Measurements from ENCODE around the gene ATPAF1.

GRCh38 chr1:45686819-45687891 is 822 bp upstream of the GPBP1L1 start:
- PRO-cap, result bidirectional peak, plus-strand start at chr1:45687291, minus-strand start at chr1:45687063

GRCh38 chr1:46180203-46180825 is 4.0 kb upstream of the P3R3URF start:
- PRO-cap, result no peak

DNA sequence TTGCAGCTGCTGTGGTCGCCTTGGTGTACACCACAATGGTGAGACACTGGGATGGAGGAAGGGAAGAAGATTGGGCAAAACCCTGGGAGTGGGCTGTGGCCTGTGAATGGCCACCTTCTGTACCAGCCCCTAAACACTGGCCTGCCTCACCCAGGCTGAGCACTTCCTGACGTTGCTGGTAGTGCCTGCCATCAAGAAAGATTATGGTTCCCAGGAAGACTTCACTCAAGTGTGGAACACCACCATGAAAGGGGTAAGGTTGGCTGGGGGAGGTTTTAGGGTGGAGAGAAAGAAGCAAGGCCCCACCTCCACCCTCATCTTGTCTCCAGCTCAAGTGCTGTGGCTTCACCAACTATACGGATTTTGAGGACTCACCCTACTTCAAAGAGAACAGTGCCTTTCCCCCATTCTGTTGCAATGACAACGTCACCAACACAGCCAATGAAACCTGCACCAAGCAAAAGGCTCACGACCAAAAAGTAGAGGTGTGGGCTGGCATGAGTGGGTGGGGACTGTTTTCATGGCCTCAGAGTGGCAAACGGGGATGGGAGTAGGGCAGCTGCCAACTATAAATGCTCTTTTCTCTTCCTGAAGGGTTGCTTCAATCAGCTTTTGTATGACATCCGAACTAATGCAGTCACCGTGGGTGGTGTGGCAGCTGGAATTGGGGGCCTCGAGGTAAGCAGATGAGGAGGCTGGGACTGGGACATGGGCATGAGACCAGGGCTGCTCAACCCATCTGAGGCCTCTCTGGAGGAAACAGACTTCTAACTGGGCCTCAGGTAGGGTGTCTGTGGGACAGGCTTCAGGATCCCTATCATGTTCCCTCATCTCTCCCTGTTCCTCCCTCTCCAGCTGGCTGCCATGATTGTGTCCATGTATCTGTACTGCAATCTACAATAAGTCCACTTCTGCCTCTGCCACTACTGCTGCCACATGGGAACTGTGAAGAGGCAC is 8.6 kb upstream of the P3R3URF start:
- PRO-cap, result no peak

- PRO-cap, result no peak
These were observed 6.0 kb downstream of the POMGNT1 start for GRCh38 chr1:46192012-46192759.

DNA sequence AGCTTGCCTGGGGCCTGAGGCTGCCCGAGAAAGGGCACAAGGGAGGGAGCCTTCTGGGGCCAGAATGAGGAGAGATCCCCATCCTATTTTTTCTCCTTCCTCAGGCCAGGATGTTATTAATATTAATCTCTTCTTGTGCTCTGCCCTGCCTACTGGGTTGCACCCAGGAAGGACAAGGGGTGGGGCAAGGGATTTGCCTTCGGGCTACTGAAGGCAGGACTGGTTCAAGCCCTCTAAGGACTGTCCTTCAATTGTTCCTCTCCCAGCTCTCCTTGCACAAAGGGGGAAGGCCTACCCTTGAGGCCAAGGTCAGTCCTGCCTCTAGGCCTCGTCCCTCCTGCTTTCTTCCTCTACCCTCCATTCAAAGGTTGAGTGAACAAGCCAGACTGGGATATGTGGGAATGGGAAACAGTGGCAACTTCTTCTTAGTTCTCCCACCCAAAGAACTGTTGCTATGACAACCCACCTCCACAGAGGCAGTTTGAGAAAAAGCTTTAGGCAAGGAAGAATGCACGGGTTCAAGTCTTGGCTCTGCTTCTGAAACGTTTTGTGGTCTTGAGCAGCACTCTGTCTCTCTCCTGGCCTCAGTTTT is 2.6 kb downstream of the LURAP1 start:
- PRO-cap, result unidirectional peak, minus-strand start at position 94 of the sequence

GRCh38 chr1:46246407-46247558 is 780 bp upstream of the RAD54L start:
- PRO-cap, result unidirectional peak, minus-strand start at chr1:46246948; bidirectional peak, plus-strand start at chr1:46247614, minus-strand start at chr1:46247393

- PRO-cap, result no peak
These were observed 27.4 kb downstream of the LRRC41 start for GRCh38 chr1:46275985-46276463.

GRCh38 chr1:46300352-46301203 is 2.8 kb downstream of the LRRC41 start:
- PRO-cap, result no peak

DNA sequence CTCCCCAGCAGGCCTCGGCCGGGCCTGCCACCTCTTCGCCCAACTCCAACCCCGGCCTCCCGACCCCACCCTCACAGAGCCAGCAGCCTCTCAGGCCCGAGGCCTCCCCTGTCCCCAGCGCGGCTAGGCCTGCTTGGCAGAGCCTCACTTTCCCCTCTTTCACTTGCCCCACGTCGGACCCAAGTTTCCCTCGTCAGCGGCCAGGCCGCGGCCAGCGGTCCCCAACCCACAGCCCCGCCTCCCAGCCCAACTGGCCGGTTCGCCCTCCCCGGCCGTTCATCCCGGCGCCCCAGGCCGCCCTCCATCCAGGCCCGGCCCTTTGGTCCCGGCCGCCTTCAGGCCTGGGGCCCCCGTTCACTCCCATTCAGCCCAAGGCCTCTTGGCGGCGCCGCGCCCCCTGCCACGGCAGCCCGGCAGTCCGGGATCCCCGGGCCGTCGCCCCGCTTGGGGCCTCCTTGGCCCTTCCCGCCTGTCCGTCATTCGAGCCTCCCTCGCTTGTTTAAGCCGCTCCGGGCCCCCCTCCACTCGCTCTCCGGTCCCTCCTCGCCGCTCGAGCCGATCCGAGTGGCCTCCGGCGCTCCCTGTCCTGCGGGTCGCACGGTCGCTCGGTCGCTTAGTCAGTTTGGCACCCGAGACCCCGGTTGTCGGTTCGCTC is 1.5 kb downstream of the LRRC41 start:
- PRO-cap, result no peak

GRCh38 chr1:46466200-46466883 is 23.3 kb upstream of the DMBX1 start:
- PRO-cap, result no peak

- PRO-cap, result unidirectional peak, minus-strand start at chr1:46668364; unidirectional peak, minus-strand start at chr1:46668524
These were observed at the start of gene ATPAF1 for GRCh38 chr1:46667723-46668848. TSS of gene ATPAF1 (minus strand) at chr1:46668364.

DNA sequence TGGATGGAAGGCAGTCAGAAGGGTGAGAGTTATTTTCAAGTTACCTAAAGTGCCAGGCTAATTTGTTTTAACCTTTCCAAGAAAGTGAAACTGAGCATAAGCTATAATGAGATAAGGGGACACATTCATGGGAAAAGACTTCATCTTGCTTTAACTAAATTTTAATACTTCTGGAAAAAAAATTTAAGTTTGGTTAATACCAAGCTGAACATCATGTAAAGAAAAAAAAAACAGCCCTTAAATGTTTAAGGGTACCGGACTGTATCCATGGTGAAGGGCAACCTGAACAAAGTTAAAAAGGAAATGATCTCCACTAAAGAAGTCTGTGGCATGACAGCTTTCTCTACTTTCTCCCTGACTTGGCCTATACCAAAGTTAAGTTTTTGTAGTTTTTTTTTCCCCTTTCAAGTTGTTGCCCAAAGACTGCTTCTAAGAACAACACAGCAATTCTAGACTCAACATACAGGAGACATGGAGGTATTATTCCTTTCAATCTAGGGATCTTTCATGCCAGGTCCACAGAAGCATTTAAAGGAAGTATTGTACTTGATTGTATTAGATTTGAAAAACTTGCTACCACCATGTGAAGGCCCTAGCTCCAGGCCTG is 5.1 kb downstream of the TEX38 start:
- PRO-cap, result no peak

- PRO-cap, result no peak
These were observed 19.5 kb upstream of the CYP4X1 start for GRCh38 chr1:47003950-47004445.

- PRO-cap, result no peak
These were observed 1.1 kb downstream of the CYP4A22 start for GRCh38 chr1:47138245-47138795.

DNA sequence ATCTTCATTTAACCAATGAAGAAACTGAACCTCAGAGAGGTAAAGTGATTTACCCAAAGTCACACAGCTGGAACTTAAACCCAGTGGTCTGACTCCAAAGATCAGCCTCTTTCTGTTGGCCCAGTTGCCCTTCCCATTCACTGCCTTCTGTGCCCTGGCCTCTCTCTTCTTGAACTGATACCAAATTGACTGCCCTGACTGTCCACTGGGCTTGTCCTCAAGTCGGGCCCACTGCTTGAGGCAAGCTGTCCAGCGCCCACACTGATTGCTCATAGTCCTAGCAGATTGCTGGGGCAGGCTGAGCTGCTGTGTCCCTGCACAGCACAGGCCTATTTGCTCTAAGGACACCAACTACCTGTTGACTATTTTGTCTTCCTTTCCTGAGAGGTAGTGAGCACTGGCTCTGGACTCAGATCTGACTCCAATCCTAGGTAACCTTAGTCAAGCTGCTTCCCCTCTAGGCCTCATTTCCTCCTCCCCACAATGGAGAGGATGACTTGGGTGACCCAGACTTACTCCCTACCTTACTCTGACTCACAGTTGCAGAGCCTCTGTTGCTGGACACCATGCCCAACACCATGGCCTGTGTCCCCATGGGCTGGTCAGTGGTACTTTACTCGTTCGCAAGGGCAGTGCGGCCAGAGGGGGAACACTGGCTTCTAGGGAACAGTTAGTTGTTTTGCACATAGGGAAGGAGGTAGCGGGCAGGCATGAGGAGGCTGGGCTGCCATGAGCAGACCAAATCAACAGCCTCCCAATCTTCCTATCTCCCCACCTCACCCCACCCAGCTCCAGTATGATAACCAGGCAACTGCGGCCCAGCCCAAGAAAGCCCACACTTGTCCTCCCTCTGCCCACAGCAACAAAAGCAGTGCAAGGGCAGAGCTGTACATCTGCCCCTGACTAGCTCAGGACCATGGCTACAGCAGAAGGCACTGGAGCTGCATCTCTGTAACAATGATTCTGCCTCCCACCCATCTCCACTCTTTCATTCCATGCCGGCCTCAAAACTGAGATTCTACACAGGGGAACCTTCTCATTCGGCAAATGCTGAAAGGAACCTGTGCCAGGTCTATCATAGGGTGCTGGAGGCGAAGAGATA is 18.9 kb downstream of the TAL1 start:
- PRO-cap, result no peak

GRCh38 chr1:47577979-47578692 is 140.3 kb downstream of the FOXD2 start:
- PRO-cap, result no peak

GRCh38 chr1:47726930-47727366 is 270.2 kb downstream of the TRABD2B start:
- PRO-cap, result no peak

DNA sequence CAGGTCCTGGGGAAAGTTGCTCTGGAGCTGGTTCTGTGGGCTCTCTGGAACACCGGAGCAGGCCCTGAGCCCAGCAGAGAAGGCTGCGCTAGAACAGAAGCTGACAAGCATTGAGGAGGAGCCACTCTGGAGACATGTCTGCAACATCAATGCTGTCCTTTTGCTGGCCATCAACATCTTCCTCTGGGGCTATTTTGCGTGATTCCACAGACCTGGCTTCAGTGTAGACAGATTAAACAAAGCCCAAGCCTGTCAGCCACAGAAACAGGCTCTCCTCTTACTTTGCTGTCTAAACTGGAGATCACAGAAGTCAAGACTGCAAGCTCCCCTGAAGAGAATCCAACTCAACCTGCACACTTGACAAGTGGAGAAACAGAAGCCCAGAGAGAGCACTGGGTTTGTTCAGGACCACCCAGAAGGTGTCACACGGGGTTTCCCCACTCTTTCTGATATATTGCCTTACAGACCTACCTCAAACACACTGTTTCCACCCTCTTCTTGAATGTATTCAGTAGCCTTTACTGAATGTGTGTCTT is 24.9 kb downstream of the SLC5A9 start:
- PRO-cap, result no peak

DNA sequence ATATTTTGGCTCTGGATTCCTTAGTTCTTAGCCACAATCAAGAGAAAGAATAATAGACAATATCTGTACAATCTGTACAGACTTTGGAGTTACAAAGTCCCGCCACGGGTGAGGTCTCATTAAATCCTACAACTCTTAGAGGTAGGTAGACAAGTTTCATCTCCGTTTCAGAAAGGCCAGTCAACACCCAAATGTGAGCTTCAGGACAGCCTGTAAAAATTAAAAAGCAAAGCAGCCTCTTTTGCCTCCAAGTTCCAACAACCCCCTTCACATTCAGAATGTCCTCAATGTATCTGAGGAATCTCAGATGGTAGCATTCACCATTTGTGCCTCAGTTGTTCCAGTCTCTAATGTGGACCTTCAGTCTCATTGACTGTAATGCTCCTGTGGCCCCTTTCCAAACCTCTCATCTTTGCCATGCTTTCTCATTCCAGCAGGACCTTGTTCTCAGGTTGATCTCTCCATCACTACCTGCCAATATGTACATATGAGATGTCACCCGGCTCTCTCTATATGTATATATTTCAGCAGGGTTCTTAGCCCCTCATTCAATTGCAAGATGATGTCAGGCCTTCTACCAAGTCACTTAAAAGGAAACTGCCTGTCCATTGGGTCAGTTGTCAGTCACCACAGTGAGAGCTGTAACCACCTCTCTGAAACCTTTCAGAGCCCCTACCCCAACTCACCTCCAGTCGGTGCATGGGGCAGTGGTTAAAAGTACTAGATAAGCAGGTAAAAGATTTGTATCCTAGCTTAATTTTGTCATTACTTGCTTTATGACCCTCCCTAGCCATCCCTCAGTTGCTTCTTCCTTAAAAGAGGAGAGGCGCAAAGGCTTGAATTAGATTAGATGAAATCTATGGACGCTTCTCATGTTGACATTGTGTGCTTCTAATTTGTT is 30.9 kb downstream of the SLC5A9 start:
- PRO-cap, result no peak

DNA sequence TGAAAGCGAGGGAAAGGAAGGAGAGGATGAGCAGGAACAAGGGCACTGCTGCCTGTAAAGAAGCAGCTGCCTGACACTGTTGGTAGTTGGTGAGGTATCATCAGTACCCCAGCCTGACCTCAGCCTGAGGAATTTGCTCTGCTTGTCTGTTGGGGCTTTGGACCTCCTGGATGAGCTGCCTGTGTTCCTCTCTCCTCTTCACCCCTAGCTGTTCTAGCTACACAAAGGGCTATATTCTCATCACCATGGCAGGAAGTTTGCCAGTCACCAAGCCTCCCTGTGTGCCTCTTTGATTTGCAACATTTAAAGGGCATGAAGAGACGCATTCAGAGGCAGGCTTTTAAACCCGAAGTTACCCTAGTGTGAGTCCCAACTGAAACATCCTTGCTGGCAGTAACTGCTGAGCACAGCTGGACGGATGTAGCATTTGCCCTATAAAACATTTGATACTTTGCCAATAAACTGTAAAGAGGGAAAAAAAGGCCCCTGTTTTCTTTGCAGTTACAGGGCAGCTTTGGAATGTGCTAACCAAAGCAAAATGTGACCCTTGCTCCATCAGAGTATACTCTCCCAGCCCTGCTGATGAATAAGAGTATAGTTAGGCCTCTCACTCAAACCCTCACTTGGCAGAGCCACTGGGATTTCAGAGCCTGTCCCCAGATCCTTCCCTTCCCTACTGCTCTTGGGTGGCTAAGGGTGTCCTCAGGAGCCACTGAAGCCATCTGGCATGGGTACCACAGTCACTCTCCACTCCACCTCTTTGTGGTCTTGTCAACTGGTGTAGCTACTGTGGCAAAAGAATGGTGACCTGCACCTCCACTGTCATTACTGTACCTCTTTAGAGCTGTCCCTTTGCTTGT is 22.3 kb upstream of the SPATA6 start:
- PRO-cap, result no peak